ENCODE measurements around a stretch of chr18.

GRCh38 chr18:79973479-79974089, 9.1 kb downstream of the HSBP1L1 start:
- RRBS = no CpG with 5 or more reads among the region's 19 CpGs

- RRBS = 56% methylated on average over 2 of the region's 21 CpGs
Observed at GRCh38 chr18:80012661-80013130, 21.5 kb upstream of the RBFA start.

DNA sequence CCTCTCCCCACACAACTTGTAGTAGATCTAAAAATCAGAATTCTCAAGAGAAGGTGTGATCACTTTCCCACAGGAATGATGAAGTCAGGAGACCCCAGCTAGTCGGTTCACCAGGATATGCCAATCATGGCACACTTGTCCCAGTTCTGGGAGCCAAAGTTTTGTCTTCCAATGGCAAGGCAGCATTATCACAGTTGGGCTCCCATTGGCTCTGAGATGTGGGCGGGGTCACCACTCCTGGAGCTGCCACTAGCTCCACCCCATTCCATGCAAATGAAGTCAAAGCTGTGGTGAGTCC, 453 bp upstream of the ADNP2 start:
- RRBS = no CpG with 5 or more reads among the region's 2 CpGs

DNA sequence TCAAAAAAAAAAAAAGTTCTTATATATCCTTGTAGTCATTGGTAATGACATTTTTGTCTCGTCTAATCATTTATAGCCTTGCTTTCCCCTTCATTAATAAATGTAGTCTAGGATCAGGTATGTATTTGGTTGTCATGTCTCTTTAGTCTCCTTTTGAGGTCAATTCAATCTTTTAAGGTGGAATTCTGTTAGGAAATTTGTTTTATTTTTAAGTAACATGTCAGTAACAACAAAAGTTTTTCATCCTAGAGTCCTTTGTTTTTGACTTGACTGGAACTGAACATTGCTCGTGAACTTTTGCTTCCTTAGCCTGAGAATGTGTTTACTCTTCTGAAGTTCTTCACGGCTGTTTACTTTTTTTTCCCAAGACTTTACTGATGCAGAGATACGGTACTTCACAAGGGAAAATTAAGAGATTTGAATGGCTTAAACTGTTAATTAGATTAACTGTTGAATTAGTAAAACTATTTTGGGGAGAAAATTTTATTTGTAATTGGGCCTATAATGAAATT, 9.4 kb downstream of the ADNP2 start:
- RRBS = no CpG with 5 or more reads among the region's 4 CpGs

- RRBS = no CpG with 5 or more reads among the region's 48 CpGs
Observed at GRCh38 chr18:80147305-80148160, 38.5 kb downstream of the ADNP2 start.